Amniotic epithelial cell (primary cell): ENCODE data around the gene ARHGEF38.

DNA sequence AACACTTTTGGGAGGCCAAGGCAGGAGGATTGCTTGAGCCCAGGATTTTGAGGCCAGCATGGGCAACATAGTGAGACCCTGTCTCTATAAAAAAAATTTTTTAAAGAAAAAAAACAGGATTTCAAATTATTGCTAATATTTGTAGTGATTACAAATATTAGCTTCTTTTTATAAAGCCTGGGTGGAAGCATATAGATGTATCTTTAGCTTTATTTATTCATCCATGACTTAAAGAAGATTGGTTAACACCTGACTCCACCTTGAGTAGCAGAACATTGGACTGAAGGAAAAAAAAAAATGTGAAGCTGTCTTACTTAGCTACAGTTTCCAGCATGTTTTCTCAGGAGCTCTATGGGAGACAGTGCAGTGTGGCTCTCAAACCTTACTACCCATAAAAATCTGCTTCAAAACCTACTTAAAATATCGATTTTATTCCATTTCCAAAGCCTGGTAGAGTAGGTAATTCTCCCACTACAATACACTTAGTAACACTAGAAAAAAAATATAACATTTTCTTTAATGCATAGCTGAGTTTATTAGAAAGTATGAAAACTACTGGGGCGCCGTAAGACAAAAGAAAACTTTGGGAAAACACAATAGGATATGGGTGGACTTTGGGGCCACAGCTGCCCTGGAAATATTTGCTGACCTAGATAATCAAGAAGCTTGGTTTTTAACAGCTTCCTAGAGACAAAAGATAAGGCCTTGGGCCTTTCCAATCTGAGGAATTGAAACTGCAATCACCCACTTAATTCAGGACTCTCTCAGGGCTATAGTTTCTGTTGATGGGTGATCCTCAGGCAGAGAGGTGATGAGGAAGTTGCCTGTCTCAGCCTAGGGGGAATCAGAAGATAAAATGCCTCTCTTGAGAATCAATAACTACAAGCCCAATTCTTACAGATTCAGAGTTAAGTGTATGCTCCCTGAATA, 45.1 kb downstream of the NFKB1 start:
- RRBS, result no CpG with 5 or more reads among the region's 3 CpGs

- RRBS, result no CpG with 5 or more reads among the region's 4 CpGs
These were observed 59.5 kb downstream of the NFKB1 start for GRCh38 chr4:102560474-102561328.

DNA sequence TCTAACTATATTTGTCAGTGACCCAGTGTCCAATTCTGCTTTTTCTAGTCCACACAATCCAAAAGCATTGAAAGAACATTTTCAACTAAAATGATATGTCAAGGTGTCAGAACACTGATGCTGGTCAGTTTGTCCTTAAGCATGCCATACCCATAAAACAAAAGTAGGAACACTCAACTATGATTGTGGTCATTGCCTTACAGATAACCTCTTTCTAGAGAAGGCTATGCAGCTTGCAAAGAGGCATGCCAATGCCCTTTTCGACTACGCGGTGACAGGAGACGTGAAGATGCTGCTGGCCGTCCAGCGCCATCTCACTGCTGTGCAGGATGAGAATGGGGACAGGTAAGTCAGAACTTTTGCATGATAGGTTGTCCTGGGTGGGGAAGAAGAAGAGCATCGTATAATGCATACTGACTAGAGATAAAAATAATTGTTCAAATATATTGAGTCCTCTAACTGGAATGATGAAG, 96.2 kb downstream of the NFKB1 start:
- RRBS, result no CpG with 5 or more reads among the region's 7 CpGs

GRCh38 chr4:102801484-102801955, 25.8 kb downstream of the UBE2D3 start:
- RRBS, result no CpG with 5 or more reads among the region's 1 CpG

- RRBS, result no CpG with 5 or more reads among the region's 7 CpGs
These were observed 20.8 kb downstream of the UBE2D3 start for GRCh38 chr4:102806247-102807251.

GRCh38 chr4:102808765-102809534, 18.4 kb downstream of the UBE2D3 start:
- RRBS, result no CpG with 5 or more reads among the region's 6 CpGs

GRCh38 chr4:102826459-102826635, 1.0 kb downstream of the UBE2D3 start:
- RRBS, result no CpG with 5 or more reads among the region's 12 CpGs

DNA sequence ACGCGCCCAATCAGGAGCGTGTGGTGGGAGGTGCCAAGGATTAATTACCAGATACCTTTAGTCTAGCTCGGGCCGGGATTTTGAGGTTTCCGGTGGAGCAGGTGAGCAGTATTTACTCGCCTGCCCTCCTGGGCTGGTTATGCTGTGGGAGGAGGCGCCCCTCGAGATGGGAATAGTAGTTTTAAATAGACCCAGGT, 764 bp upstream of the UBE2D3 start:
- RRBS, result no CpG with 5 or more reads among the region's 9 CpGs

- RRBS, result no CpG with 5 or more reads among the region's 5 CpGs
These were observed 1.0 kb downstream of the BDH2 start for GRCh38 chr4:103098588-103099013.

GRCh38 chr4:105552206-105553281, at the start of gene ARHGEF38:
Gene ARHGEF38, plus strand, starts transcription at chr4:105552620.
- RRBS, result no CpG with 5 or more reads among the region's 12 CpGs

GRCh38 chr4:105569913-105570168, 17.4 kb downstream of the ARHGEF38 start:
- RRBS, result no CpG with 5 or more reads among the region's 2 CpGs

GRCh38 chr4:105601178-105601861, 48.9 kb downstream of the ARHGEF38 start:
- RRBS, result no CpG with 5 or more reads among the region's 3 CpGs

DNA sequence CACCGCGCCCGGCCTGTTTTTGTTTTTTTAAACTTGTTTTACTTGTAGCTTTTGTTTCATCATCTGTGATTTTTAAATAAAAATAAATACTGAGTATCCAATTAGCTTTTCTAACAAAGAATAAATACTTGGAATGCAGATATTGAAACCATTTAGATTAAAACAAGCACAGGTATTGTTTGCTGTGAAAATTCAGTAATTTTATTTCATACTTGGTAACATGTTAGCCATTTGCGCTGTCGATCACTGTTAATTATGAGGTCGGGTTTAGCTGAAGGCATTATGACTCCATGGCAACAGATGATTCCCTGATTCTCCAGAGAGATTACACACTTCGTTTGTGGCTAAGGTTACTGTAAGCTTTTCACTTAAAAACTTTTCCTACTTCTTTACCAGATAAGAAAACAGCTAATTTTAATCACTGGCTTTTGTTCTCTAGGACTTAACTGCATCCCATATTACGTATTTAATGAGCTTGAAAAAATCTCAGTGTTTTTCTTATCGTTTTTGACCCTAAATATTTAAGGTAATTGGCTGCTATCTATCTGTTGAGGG, 2.0 kb downstream of the GSTCD start:
- RRBS, result no CpG with 5 or more reads among the region's 9 CpGs

DNA sequence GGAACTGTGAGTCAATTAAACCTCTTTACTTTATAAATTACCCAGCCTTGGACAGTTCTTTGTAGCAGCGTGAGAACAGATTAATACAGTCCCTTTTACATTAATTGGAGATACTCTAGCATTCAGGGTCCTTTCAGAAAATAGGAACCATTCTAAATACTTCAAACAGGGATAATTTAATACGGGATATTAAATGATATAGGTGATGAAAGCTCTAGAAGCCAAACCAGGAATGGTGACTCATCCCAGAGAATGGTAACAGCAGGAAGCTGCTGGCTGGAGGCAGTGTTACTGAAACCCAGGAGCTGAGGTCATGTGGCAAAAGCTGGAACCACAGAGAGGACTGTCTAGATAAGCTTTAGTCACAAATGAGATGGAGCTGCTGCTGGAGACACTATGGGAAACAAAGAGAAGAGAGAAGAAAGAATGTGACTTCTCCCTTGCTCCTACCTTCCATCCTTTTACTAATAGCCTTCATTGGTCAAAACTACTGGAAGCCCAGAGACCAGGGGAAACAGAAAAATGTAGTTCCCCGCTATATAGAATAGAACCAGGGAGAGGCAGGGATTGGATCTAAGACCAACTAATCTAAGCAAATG, 57.4 kb downstream of the GSTCD start:
- RRBS, result no CpG with 5 or more reads among the region's 3 CpGs

GRCh38 chr4:105939958-105940372, 44.7 kb downstream of the NPNT start:
- RRBS, result no CpG with 5 or more reads among the region's 3 CpGs

- RRBS, result no CpG with 5 or more reads among the region's 3 CpGs
These were observed 247.5 kb upstream of the DKK2 start for GRCh38 chr4:107283606-107283985.

GRCh38 chr4:107631325-107632104, 88.5 kb downstream of the PAPSS1 start:
- RRBS, result no CpG with 5 or more reads among the region's 7 CpGs

- RRBS, result no CpG with 5 or more reads among the region's 2 CpGs
These were observed 73.6 kb downstream of the PAPSS1 start for GRCh38 chr4:107646577-107646776.

DNA sequence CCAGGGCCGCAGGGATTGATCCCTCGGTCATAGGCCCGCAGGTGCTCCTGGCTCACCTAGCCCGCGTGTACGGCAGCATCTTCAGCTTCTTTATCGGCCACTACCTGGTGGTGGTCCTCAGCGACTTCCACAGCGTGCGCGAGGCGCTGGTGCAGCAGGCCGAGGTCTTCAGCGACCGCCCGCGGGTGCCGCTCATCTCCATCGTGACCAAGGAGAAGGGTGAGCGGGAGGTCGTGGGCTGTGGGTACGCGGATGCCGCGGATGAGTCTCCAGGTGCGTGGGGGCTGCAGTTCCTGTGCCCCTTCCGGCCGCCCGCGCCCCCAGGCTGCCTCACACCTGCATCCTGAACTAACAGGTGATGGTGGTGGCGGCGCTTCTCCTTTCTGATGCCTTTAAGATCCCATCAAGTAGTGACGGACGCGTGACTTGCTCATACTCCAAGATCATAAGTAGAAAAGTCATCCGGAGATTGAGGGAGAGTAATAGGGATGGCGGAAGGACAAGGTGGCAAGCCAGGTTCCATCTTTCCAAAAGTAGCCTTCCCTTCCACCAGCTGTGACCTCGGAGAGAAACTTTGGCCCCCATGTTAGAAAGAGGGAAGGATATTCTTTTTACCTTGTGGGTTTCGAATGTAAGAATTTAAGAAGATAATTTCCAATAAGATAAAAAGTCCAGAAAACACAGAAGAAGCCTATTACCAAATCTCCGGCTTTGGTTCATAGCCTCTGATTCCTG, 733 bp downstream of the CYP2U1 start:
- RRBS, result no CpG with 5 or more reads among the region's 40 CpGs

DNA sequence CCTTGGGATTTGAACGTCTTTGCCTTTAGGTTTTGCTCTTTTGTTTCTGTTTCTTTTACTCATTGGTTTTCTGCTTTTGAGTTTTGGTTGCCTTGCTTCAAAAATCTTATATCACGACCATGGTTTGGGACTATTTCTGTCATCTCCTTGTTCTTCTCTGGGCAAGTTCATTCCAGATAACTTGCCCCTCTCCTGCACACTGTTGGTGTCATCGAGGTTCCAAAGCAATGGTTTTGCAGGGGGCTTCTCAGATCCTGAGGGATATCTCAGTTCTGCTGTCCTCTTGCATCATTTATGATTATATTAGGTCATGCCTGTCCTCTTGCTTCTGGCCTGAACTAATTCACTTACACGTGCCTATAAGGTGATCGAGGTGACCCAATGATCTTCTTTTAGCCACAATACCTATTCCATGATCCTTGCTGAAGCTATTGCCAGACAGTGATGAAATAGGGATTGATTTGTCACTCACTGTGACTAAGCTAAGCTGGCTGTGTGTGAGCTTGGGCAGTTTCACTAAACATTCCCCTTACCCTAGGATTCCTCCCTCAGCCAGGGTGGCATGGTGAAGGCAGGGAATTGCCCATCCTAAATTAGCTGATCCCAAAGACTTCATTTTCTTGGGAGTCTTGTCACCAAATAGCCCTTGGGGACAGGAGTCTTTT, 18.9 kb downstream of the HADH start:
- RRBS, result no CpG with 5 or more reads among the region's 5 CpGs